ENCODE results near the genes SYS1 and WFDC10A.

GRCh38 chr20:43916279-43917202 is 1.9 kb downstream of the TOX2 start:
- RRBS, result no CpG with 5 or more reads among the region's 32 CpGs

GRCh38 chr20:44143946-44144413 is 43.0 kb downstream of the JPH2 start:
- RRBS, result no CpG with 5 or more reads among the region's 14 CpGs

- RRBS, result no CpG with 5 or more reads among the region's 6 CpGs
Measured at GRCh38 chr20:44424820-44425491, 50.7 kb upstream of the TTPAL start.

DNA sequence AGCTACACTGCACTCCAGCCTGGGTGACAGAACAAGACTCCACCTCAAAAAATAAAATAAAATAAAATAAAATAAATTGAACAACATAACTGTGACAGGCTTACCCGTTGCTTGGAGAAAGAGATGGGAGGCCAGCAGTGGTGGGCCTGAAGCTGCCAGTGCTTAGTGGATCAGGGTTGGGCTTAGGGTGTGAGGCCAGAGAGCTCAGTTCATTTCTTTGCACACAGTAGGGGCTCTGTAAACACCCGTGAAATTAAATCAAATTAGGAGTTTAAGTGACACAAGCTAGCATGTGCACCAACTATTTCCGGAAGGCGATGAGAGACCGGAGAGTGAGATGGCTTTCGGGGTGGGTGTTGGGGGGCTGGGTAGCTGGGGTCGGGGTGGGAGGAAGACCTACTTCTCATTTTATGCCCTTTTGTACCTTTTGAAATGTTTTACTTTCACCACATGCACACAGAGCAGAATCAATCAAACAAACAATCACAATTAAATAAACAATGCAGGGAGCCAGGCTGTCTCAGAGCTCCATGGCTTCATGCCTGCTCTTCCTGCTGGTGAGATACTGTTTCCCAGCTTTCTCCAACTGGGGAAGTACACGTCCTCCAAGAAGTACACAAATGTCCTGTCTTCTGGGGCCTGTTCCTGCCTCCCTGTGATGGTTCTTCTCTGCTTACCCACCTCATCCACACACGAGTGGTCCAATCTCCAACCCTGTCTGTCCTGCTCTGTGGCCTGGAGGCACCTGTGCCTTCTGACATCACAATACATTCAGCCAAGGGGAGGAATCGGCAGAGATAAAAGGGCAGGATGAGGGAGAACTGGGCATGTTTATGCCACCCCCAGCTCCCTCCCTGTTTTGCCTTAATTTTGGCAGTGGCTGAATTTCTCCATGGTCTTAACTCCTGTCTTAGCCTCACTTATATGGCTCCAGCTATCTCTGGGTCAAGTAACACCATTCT is 25.5 kb upstream of the TTPAL start:
- RRBS, result no CpG with 5 or more reads among the region's 10 CpGs

DNA sequence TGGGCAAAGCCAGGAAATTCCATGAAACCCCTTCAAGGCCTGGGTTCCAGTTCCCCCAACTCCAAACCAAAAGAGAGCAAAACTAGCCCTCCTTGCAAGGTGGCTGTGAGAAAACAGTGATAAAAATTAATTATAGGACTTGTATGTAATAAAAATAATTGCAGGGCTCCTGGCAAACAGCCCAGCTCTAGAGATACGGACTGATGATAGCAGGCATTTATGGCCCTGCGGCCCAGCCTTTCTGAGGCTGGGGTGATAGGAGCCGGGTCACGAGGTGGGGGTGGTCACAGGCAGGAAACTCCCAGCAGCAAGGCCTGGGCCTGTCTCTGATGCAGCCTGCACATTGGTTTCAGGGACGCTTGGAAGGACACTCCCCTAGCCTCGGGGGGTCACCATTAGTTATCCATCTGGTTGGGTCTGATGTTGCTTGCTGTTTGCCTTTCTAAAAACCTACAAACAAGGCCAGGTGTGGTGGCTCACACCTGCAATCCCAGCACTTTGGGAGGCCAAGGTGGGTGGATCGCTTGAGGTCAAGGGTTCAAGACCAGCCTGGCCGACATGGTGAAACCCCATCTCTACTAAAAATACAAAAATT is 18.6 kb upstream of the TTPAL start:
- RRBS, result no CpG with 5 or more reads among the region's 8 CpGs

GRCh38 chr20:44478184-44478586 is 2.5 kb downstream of the TTPAL start:
- RRBS, result no CpG with 5 or more reads among the region's 7 CpGs

DNA sequence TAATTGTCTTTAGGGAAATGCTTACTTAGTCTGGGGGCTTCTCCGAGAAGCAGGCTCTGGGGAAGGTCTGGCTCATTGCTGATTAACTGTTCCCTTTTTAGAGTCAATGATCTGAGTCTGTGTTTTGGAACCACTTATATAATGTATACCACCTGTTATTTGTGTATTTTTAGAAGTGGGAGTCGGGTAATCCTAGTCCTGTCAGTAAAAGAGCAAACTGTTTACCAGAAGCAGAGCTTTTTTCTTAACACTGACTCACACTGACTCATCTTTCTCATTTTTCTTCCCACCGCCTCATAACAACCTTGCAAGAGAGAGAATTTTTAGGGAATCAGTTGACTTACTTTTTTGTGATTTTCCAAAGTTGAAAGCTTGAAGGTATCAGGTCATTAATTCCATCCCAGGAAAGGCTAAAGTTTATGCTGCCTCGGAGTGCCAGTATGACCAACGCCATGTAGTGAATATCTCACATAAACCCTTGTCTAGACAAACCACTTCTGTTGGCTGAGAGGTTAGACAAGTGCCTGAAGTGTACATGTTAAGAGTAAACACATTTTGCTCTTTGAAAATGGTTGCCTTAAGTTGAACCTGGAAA is 29.4 kb upstream of the PKIG start:
- RRBS, result no CpG with 5 or more reads among the region's 5 CpGs

DNA sequence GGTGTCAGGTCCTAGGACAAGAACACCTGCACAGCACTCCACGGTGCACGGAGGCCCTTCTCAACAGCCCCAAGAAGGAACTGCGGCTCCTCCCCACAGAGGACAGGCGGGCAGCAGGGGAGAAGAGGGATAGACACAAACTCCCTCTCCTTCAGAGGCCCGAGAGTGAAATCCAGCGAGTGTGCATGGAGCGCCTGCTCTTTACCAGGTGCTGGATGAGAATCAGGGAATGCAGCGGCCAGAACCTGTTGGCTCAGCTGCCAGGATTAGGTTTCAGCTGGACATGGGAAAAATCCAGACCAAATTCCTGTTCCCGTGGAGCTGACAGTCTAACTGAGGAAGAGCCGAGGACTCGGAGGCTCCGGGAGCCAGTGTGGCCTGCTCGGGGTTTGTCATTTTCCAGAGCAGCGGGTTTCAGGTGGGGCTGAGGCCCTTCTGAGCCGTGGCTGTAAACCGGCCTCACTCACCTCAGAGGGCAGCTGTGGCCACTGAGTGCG is 27.1 kb downstream of the PKIG start:
- RRBS, result 38% methylated on average over 4 of the region's 17 CpGs

- RRBS, result no CpG with 5 or more reads among the region's 9 CpGs
Measured at GRCh38 chr20:44637264-44638101, 14.0 kb downstream of the ADA start.

DNA sequence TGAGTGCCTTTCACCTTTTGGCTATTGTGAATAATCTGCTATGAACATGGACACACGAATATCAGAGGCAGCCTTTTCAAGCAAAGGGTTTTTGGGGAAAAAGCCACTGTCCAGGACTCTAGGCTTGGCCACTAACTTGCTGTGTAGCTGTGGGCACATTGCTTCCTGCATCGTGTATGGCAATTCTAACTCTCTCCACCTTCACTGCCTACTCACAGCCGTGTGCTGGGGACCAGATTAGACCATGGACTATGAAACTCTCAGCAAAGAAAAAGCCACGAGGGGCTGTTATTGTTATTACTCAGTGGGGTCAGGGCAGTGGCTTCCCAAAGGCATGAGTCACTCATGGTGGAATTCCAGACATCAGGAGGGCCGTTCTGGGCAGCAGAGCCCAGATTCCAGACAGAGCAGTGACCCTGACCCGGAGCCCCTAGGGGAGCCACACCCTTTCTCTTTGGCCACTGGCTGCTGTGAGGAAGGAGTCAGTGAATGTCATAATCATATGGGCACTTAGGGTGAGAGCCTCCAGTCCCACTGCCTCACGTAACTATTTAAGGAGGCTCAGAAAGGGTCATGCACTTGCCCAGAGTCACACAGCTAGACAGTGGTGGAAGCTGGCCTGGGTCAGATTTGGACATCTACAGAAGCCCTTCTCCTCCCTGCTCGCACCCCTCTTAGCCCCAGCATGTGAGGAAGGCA is 22.2 kb upstream of the CCN5 start:
- RRBS, result no CpG with 5 or more reads among the region's 8 CpGs

DNA sequence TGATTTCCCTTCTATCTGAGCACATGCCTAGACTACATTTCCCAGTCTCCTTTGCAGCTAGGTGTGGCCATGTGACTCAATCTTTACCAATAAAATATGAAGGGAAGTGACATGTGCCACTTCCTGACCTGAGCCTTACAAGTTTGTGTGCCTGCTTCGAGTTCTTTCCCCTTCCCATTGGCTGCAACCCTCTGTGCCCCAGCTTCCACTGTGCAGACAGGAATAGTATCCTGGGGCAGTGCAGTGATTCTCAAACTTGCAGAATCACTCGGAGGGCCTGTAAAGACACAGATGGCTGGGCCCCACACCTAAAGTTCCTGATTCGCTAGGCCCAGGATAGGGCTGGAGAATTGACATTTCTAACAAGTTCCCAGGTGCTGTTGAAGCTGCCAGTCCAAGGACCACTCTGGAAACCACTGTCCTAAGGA is 8.9 kb upstream of the KCNK15 start:
- RRBS, result no CpG with 5 or more reads among the region's 3 CpGs

DNA sequence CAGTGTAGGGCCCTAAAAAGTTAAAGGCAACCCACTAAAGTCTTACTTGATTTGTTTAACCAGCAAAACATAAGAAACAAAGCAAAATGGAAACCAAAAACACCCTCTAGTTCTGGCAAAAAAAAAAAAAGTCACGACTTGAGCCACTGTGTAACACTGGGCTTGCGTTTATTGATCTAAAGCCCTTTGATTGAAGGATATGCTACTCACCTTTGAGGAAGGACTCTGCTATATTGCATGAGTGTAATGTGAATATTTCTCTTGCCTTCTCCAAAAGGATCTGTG is 12.1 kb downstream of the KCNS1 start:
- RRBS, result no CpG with 5 or more reads among the region's 2 CpGs

DNA sequence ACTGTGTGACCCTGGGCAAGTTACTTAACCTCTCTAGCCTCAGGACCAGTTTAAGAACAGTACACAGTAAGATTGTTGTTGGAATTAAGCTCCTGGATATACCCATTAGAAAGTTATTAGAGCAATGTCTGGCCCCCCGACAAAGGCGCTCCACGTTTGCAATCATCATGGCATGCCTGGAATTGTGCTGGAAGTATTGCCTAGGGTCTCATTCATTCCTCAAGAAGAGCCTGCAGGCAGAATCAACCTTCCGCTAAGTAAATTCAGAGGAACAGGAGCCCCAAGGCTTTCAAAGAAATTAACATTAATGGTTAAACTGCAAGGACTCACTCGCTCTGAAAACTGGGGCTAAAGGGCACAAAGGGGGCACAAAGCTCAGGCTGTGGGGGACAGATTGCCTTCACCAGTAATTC is 1.3 kb downstream of the SDC4 start:
- RRBS, result no CpG with 5 or more reads among the region's 5 CpGs

- RRBS, result 2% methylated on average over 22 of the region's 72 CpGs
Measured at GRCh38 chr20:45362677-45363851, at the start of gene SYS1. TSS of gene SYS1 (plus strand) at chr20:45363156.

DNA sequence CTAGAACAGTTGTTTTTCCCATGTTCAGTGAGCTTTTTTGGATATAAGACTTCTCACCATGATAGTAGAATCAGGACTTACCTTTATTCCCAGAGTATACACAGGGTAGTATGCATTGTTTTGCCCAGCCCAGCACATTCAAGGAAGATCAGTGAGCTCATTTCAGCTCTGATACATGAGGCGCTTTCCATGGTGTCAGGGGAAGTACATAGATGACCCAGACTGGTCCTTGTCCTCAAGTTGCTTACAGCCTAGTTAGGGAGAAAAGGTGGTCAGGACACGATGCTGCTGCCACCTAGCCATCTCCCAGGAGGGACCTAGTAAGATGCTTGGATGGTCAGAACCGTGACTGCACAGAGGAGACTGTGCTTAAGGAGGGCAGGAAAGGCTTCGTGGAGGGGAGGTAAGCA is 2.2 kb downstream of the PIGT start:
- RRBS, result no CpG with 5 or more reads among the region's 4 CpGs

DNA sequence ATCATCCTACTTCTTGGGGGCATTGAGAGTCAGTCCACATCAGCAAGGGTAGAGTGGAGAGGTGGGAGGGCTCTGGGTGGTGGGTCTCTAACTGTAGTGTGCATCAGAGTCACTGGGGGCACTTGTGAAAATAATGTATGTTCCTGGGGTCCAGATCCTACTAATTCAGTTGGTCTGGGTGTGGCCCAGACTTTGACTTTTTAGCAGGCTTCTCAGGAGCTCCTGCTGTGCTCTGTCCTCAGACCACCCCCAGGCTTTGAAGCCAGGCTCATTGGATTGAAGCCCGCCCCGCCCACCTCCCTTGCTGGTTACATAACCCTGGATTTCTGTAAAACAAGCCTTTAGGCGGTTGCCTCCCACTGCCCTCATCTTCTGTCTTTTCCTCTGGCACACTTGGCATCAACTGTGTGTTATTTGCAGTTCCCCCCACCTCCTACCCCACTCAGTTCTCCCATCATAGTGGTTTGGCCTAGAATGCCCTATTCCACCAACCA is 10.6 kb downstream of the PIGT start:
- RRBS, result no CpG with 5 or more reads among the region's 3 CpGs

DNA sequence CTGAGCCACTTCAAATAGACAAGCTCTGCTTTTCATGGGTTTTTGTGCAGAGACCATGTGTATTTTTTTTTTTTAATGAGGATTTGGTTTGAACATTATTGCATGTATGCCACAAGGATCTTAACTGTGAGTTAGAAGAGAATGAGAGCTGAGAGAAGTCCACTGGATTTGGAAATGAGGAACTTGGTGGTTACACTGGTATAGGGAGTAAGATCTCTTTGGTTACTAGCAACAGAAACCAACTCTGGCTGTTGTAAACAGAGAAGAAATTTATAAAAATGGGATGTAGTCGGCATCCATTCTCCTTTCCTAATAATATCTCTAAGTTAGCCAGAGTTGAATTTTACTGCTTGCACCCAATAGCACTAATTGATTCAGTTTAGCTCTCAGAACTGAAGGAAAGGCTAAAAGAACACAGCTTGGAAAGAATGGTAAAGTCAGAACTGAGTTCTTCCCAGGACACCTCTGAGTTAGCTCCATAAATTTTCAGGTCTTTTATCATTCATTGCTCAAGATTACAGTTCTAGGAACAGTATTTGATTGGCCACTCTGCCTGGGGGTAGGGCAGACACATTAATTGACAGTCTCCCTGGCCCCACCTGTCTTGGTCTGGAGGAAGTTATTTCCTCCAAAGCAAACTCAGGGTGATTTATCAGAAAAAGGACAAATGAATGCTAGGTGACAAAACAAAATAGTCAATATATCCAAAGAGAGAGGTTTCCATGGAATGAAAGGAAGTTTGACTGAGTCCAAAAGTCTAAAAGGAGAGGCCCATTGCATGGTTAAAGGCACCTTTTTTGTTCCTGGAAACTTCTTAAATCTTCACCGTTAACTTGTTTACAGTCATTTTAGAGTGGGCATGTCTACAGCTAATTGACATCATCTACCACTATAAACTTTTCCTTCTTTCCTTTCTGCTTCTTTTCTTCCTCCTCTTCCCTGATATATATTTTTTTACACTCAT is 3.8 kb upstream of the WFDC2 start:
- RRBS, result no CpG with 5 or more reads among the region's 2 CpGs

DNA sequence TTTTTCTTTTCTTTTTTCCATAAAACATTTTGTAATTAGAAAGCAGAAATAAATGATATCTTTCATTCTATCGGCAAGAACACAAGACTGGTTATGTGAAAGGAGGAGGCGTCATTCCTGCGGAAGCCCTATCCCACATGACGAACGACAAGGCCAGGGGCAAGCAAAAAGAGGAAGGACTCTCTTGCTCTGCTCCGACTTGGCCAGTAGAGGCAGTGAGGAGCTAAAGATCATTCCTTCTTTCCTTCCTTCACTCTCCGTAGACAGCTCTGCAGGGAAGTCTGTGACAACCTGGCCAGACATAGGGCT is at the start of gene WFDC10A:
WFDC10A (plus strand) TSS at position 253 of the 309 bp plus-strand sequence.
- RRBS, result no CpG with 5 or more reads among the region's 7 CpGs

- RRBS, result no CpG with 5 or more reads among the region's 4 CpGs
Measured at GRCh38 chr20:45771119-45771681, 20.5 kb downstream of the WFDC3 start.

DNA sequence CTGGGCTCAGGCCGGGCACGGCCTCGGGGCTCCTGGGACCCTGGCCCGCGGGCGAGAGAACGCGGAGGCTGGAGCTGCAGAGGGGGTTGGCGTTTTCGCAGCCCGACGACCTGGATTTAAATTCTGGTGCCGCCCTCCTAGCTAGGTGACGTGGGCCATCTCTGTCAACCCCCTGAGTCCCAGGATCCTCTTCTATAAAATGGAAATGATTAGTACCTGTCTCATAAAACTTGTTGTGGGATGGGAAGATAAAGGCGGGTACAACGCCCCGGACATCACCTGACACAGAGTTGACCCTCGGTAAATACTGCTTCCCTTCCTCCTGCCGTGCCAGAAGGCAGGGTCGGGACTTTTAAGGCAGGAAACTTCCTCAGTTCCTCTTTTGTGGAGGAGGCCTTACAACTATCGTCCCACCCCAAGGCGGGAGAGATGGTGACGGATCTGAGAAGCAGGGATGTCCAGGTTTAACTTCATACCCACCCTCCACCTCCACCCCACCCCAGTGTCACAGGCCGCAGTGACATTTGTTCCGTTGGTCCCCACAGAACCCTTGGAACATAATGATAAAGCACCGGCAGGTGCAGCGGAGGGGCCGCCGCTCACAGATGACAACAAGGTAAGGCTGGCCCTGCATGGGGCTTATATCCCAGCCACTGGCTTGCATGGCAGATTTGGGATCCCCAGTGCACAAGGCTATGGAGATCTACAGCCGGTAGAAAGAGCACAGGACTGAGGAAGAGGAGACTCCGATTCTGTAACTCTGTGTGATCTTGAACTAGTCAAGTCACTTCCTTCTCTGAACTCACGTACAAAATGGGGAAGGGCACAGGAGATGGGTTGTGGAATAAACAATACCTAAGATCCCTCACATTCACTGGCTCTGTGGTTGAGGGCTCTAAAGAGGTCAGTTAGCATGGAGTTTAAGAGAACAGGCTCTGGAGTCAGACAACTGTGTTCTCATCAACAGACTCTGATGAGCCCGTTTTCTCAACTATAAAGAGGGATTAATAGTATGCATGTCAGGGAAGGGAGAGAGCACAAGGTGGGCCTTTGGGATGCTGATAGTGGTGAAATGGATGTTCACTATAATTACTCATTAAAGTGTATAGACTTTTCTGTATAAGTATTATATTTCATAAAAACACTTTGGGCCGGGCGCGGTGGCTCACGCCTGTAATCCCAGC is 770 bp downstream of the DNTTIP1 start:
- RRBS, result no CpG with 5 or more reads among the region's 37 CpGs